Psoas muscle (tissue), 2 donors: ENCODE data around the gene KCNJ15.

GRCh38 chr21:38256443-38257321 is at the start of gene KCNJ15:
TSS of gene KCNJ15 (plus strand) at chr21:38256991.
- PRO-cap, 2 experiments = no peak in any of the 2 experiments

GRCh38 chr21:38272245-38272839 is 15.6 kb downstream of the KCNJ15 start:
- PRO-cap, 2 experiments = no peak in any of the 2 experiments

- PRO-cap, 2 experiments = no peak in any of the 2 experiments
These were observed 93.3 kb downstream of the KCNJ15 start for GRCh38 chr21:38350100-38350423.

DNA sequence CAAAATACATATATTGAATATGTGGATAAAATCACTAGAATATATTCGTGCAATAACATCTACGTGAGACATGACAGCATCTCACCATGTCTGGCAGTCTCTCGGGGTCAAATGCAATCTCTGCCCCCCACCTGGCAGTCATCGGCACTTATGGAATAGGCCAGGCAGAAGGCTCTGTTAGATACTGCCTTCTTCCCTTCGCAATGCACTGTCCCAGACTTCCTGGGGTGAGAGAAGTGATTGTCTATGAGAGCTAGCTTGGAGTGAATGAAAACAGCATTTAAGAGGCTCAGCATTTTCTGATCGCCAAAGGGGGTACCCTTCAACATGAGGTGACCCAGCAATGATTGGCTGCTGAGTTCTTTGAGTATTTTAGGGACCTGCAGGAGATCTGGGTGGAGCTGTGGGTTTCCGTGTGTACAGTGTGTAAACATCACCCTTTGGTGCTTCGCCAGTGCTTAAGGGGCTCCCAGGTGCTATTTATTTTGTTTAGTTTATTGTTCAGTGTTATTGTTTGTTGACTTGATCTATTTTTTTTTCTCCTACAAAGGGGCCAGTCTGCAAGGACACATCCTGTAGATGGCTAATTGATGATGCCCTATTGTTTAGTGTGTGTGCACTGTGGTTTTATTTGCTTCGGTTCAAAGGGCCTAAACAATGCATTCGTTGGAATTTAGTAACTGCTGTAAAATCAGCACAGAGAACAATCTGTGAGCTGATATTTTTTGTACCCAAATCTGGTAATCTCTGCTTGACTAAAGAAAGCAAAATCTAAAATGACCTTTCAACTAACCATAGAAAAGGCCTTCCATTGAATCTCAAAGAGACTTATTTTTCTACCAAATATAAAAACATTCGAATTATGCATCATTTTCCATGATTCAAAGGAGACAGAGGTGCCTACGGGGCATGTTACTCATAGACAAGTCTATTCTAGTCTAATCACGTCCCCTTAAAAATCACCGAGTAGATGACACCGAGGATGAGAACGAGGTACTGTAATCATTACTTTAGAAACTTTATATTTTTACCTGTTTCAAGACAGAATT is 10.0 kb downstream of the ERG start:
- PRO-cap, 2 experiments = no peak in any of the 2 experiments

GRCh38 chr21:38661595-38662139 is 144.1 kb upstream of the ETS2 start:
- PRO-cap, 2 experiments = no peak in any of the 2 experiments

DNA sequence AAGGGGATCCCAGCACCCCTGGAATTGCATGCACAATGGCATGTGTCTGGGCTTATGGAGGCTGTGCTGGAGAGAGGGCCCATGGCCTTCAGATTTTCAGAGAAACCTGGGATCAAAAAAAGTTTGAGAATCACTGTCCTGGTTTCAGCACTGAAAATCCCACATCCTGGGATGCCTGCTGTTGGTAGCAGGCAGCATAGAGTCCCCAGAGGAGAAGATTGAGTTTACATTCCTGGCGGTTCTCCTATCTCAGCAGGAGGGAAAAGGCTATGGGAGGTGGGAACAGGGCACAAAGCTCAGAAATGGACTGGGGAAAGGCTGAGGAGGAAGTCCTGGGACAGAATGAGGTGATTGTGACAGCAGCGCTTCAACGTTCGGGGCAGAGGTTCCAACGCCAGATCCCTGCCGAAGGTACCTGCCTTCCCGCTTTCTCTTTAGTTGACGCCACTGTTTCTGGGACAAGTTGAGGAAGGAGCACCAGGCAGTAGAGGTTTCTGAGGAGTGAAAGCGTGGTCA is 103.4 kb downstream of the ETS2 start:
- PRO-cap, 2 experiments = no peak in any of the 2 experiments

DNA sequence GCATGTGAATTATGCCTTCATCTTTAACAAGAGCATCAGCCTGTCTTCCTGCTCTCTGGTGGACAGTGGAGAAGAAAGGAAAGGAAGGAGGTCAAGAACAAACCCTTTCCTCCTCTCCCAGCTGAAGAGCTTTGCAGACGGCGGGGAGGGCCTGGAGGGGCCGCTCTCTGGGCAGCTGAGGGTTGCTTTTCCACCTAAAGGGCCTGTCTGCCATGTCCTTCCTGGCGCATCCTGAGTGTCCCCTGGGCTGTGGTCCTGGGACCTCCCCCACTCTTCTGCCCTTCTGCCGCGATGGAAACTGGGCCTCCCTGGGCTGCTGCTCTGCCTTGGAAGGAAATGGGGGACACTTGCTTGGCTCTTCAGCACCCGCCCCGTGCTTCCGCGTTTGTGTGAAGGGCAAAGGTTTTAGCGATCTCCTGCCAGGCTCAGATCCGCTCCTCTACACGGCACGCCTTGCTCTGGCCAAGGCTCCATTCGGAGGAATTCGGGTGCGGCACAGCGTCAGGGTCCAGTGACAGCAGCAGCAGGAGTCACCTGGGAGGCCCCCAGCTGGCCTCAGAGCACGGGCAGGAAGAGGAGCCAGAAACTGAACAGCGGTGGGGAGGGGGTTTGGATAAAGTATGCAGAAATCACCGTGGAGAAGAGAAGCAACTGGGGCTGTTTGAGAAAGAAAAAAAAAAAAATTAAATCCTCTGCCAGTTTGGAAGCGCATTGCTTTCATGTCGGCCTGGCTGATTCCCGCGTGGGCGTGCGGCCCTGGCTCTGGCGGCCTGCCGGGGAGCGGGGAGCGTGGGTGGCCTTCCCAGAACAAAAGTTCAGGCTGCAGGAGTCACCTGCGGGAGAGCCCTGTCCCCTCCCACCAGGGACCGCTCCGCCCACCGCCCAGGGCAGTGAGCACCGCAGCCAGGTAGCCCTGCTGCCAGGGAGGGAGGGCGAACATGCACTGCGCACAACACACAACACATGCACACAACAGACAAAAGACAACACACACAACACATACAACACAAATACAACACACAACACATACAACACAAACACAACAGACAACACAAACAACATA is 107.4 kb downstream of the ETS2 start:
- PRO-cap, 2 experiments = peak in 2 of 2 experiments; most common plus-strand start position 517 of the sequence (in 1); most common minus-strand start position 391 of the sequence (in 2)

- PRO-cap, 2 experiments = no peak in any of the 2 experiments
These were observed 160.2 kb downstream of the ETS2 start for GRCh38 chr21:38965687-38966661.

DNA sequence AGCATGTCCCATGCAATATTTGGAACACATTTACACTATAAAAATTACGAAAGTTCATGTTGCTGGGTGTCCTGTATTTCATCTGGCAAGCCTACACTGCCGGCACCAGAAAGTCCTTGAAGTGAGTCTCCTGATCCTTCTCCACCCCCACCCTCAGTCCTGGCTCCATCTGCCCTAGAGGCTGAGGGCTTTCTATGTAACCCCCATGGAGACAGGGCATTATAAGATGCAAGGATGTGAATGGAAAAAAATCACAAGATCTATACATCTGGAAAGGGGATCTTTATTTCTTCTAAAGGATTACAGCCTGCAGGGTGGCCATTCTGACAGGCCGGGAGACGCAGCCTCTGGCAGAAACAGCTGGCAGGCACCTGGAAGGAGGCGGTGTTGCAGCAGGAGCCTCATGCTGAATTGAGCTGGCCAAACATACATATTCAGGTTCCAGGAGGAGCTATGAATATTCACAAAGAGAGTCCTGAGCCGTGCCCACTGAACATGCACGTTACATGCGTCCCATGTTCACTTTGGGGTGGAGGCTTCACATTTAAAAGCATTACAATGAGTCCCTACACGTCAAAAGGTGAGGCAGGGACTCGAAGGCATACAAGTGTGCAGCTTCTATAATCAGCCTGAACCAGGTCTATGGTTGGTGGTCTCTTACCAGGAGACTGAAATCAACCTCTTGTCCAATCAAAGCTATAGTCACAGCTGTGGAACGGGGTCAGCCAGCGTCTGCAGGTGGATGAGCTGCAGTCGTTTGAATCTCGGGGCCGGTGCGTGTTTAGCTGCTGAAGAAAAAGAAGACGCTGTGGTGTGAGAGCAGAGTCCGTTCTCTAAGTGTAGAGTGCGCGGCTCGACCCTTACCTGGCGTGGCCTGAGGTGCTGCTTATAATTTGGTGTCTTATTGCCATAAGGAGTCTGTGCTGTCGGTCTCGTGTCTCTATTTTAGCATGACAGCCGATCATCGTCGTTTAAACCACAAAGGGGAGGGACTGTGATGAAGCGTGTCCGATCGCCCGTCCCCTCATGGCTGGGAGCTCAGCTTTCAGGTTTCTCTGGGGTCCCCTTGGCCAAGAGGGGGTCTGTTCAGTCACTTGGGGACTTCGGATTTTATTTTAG is 182.9 kb downstream of the ETS2 start:
- PRO-cap, 2 experiments = no peak in any of the 2 experiments

GRCh38 chr21:38992338-38993348 is 186.9 kb downstream of the ETS2 start:
- PRO-cap, 2 experiments = no peak in any of the 2 experiments

GRCh38 chr21:39000321-39001017 is 182.8 kb downstream of the PSMG1 start:
- PRO-cap, 2 experiments = no peak in any of the 2 experiments

GRCh38 chr21:39004685-39005415 is 178.4 kb downstream of the PSMG1 start:
- PRO-cap, 2 experiments = no peak in any of the 2 experiments

- PRO-cap, 2 experiments = no peak in any of the 2 experiments
These were observed 177.8 kb downstream of the PSMG1 start for GRCh38 chr21:39005416-39005973.

GRCh38 chr21:39005997-39006577 is 177.2 kb downstream of the PSMG1 start:
- PRO-cap, 2 experiments = no peak in any of the 2 experiments

DNA sequence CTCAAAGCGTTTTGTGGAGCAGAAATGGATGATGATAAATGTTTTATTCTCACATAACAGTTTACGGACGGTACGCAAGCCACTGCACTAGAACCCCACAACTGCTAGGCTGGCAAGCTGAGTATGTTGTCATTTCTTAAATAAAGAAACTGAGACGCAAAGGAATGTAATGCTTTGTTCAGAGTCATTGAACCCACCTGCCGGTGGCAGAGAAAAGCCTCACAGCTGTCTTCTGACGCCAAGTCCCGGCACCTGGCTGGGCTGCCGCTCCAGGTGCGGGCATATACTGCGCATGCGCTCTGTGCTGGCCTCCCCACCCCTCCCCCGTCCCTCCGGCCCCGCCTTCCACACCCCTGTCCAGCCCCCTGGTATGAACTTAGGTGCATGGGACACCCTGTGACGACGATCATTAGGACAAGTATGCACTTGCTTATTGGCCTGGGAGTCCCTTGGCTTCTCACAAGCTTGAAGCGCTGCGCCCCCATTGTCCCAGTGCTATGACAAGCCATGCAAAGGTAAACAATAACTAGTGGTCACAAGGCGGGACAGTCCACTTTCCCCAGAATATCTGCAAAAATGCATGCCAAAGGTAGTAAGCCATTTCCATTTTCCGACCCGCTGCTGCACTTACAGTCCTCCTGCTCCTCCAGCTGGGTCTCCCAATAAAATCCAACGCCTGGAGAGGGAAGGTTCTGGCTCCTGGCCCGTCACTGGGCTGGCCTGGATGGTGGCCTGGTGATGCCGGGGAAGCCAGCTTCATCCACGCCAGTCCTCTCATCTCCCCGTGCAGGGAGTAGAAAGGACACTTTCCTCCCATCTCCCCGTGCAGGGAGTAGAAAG is 100.5 kb downstream of the PSMG1 start:
- PRO-cap, 2 experiments = no peak in any of the 2 experiments

DNA sequence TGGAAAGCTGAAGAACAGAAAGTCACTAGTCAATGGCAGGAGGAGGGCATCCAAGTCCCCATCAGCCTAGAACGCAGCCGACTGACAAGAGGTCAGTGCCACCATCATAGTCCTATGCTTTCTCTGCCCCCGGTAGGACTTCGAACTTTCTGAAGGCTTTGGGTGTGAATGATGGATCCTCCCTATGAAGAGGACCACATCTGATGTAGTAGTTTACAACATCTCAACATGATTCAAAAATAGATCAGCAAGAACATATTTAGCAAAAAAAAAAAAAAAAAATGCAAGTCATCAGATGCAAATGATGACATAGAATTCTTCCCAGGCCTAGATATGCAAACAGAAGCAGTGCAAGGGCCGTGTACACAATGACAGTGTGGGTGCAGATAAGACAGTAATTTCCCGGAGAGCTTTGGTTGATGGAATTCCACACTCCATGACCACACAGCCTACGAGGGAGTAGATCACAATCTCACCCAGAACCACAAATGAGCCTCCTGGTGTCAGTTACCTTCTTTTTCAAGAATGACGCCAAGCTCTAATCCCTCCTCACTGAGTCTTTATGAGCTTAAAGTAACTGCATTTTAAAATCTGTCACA is 88.3 kb downstream of the PSMG1 start:
- PRO-cap, 2 experiments = no peak in any of the 2 experiments

GRCh38 chr21:39098034-39098486 is 85.2 kb downstream of the PSMG1 start:
- PRO-cap, 2 experiments = no peak in any of the 2 experiments

GRCh38 chr21:39238326-39238858 is 55.1 kb upstream of the PSMG1 start:
- PRO-cap, 2 experiments = no peak in any of the 2 experiments

DNA sequence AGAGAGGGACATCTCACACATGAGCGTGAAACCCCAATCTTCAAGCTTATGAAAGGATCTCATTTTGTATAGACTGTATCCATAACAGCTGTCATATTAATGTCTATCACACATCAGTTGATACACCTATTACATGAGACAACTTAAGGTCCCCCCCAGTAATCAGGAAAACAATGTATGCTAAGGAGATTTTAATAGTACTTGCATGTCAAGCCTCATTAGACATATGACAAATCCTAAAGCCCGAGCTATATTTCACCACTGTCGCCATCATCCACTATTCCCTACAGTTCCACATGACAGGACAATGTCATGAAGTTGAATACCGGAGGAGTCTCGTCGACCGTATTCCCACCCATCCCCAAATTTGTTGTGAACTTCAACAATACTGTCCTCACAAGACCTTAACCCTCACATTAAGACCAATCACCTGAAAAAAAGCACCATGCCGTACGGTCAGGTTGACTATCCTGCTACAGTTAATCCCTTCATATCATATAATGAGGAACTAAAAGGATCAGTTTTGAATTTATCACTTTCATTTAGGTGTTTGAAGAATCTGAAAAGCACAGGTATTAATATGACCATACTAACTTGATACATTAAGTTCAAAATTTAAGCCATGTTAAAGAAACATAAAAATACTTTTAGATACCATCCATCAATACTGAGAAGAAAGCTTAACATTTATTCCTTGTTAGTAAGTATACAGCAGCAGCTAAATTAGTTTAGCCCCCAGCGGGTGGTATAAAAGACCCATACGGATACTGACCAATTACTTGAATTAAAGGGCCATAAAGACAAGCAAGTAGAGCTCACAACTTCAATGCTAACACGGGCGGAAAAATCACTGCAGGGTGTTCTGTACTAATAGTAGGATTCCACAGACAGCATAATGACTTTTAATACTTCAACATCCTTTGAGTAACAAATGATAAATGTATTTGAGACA is 3.2 kb downstream of the HMGN1 start:
- PRO-cap, 2 experiments = no peak in any of the 2 experiments

- PRO-cap, 2 experiments = no peak in any of the 2 experiments
These were observed 2.3 kb downstream of the HMGN1 start for GRCh38 chr21:39346548-39347013.